ENCODE measurements around the gene ANKRD10.

DNA sequence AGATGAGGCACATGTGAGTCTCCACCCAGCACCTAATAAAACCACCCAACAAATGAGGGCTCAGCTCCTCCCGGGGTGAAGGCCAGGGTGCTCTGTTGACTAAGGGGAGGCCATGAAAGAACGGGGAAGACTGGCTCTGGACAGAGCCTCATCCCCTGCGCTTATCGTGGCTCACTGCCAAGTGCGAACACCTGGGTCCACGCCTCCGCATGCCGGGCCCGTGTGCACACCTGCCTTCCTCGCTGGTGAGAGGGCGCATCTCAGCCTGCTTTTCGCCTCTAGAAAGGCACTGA, 39.6 kb downstream of the COL4A2 start:
- RRBS, 2 experiments, result no CpG with 5 or more reads among the region's 12 CpGs

DNA sequence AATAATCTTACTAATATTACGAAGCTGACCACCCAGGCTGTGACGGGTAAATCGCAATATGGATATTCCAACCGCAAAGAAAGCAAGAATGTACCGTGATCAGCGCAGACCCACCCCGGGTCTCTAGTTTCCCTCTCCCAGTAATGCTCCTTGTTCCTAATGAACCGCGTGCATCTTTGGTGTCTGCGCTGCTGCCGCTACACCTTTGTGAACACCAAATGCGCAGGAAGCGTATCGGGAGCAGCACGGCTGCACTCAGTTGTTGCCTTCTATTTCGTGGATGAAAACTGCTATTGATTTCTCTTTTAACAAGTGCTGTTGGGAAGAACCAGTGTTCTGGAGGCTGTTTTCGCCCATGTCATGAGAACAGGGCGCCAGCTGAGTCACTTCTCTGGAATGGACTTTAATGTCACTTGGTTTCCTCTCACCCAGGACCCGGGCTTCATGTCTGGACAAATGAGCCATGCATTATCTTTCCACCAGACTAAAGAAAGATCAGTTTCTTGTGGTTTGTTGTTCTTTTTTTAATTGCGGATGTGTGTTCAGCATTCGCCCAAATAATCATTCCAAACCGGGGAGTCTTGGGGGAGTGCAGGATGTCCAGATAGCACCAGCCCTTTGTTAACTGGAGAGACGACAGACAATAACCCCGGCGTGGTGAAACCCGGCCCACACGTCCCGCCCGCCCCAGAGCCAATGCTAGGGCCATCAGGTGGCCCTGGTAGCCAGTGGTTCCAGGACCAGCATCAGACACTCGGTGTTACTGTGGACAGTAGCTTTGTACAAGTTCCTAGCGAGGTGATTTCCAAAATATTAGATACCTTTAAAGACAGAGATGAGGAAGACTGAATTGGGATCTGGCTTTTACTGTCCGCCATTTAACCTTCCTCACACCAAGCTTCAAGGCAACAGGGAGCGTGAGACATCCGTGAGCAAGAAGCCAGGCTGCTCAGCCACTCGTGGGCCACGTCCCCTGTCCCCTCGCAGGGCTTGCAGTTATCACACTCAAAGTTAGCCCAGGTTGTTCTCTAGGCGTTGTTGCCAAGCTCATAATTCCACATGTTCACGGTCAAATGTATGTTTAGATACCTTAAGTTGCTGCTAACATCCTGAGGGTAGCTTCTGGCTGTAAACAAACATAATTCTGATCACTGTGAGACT, 102.6 kb downstream of the COL4A2 start:
- RRBS, 2 experiments, result 23 to 25% methylated on average over 3 of the region's 39 CpGs

DNA sequence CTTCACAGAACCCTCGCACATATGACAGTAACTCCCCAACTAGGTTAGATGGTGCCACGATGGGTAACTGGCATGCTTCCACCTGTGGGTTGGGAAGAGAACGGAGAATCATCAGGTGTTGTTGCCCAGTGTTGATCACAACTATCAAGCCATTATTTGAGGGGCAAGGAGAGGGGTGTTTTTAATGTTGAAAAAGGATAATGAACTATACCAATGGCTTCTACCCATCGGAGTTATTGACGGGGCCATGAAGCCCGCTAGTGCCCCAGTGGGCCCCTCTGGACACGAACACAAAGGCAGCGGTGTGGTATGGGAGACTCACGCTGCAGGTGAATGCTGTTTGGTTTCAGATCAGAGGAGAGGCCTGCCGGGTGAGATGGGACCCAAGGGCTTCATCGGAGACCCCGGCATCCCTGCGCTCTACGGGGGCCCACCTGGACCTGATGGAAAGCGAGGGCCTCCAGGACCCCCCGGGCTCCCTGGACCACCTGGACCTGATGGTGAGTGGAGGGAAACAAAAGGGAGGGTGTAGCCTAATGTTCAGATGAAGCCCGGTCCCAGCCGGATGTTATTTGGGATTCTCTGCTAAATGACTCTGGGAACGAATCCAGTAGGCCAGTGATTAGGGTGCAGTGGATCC, 111.4 kb downstream of the RAB20 start:
- RRBS, 2 experiments, result 84 to 93% methylated on average over 6 of the region's 19 CpGs

GRCh38 chr13:110455917-110456543, 105.5 kb downstream of the RAB20 start:
- RRBS, 2 experiments, result no CpG with 5 or more reads among the region's 11 CpGs

- RRBS, 2 experiments, result no CpG with 5 or more reads among the region's 12 CpGs
Measured at GRCh38 chr13:110507103-110507726, 54.3 kb downstream of the RAB20 start.

DNA sequence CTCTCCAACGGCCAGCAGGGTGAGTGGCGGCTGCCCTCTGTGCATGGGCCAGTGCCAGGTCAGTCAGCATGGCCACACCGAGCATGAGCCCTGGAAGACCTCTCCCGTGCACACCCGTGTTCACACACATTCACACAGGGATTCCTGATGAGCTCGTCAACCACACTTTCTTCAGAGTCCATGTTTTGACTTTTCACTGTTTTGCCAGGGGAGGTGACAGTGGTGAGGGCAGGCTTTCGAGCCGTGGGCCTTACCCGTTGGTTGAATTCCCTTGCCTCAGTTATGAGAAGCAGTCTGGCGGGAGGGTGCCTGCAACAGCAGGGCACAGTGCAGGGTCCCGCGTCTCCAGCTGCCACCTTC, 20.2 kb downstream of the NAXD start:
- RRBS, 2 experiments, result no CpG with 5 or more reads among the region's 12 CpGs

- RRBS, 2 experiments, result no CpG with 5 or more reads among the region's 25 CpGs
Measured at GRCh38 chr13:110676533-110677384, 29.2 kb downstream of the CARS2 start.

DNA sequence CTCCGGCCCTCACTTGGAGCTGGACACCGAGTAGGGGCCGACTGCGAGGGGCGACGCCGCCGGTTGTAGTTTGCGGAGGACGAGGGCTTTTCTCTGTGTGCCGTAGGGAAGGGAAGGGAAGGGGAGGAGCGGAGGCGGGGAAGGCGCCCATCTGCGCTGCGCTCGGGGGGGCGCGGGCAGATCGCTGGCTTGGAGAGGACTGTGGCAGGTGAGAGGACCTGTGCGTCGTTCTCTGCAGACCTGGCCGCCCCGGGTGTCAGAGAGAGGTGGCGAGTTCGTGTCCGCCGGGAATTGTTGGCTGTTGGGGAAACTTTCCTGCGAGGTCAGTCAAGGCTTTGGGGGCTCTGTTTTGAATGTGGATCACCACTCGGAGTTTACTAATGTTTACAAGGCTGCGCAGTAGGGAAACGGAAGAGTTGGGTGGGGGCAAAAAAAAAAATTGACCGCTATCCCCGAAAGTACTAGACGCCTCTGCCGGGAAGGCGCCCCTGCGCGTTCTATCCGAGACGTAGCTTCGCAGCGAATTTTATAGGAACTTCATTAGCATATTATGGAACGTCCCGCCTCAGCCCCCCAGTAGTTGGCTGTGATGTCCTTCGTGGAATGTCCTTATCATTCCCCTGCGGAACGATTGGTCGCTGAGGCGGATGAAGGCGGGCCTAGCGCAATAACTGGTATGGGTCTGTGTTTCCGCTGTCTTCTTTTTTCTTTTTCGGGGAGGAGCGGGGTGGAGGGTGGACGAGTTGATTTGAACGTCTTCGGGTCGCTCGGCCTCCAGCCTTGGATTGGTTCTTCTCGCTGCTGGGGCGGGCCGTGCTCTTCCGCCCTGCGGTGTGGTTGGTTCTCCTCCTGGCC, 1.6 kb downstream of the ING1 start:
- RRBS, 2 experiments, result 1 to 2% methylated on average over 8 of the region's 65 CpGs

- RRBS, 2 experiments, result 35 to 56% methylated on average over 4 of the region's 30 CpGs
Measured at GRCh38 chr13:110869110-110869909, 45.6 kb downstream of the ANKRD10 start.

DNA sequence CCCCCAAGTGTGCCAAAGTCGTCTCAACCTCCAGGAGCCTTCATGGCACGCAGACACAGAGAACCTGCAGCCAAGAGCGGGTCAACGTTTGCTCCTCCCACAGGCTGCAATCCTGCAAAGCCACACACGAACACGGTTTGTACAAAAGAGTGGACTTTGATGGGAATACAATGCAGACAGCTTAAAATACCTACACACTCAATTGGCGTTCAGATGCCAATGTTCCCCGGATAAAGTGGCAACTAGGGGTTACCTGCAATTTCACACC, 29.3 kb downstream of the ANKRD10 start:
- RRBS, 2 experiments, result no CpG with 5 or more reads among the region's 8 CpGs

GRCh38 chr13:110890092-110890441, 24.8 kb downstream of the ANKRD10 start:
- RRBS, 2 experiments, result no CpG with 5 or more reads among the region's 3 CpGs

- RRBS, 2 experiments, result no CpG with 5 or more reads among the region's 9 CpGs
Measured at GRCh38 chr13:110896807-110898258, 17.5 kb downstream of the ANKRD10 start.

DNA sequence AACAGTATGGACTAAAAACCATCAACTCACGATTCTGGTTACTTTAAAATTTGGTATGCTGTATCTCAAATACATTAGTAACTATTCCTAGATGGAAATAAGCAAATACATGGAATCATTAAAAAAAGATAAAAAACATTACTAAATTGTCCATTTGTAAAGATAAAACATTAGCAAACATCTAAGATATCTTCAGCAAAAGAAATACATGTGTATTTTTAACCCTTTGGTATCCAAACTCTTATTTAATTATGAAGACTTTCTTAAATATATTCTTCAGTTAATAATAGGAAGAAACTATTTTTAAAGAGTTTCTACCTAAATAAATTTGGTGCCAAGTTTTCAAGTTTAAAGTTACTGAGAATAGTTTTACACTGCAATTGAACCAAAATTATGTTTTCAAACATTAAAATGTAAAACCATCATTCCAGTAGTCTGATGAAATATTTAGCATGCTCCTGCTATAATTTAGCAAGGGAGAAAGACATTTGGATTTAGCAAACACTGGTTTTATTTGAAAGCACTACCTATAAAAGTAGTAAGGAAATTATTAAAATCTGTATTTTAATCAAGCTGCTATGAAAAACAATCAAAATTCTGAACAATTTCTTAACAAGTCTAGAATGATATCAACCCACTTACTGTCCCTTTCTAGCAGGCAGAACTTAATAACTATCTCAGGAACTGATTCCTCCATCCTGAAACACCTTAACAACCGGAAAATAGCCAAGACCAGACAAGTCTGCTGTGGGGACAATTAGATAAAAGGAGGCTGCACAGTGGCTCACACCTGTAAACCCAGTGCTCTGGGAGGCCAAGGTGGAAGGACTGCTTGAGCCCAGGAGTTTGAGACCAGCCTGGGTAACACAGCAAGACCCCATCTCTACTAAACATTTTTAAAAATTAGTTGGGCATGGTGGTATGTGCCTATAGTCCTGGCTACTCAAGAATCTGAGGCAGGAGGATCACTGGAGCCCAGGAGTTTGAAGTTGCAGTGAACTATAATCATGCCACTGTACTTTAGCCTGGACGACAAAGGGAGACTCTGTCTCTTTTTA, 13.5 kb downstream of the ANKRD10 start:
- RRBS, 2 experiments, result no CpG with 5 or more reads among the region's 3 CpGs

GRCh38 chr13:110914064-110915082, at the start of gene ANKRD10:
TSS of gene ANKRD10 (minus strand) at chr13:110915069.
- RRBS, 2 experiments, result 1 to 2% methylated on average over 64 to 69 of the region's 137 CpGs

DNA sequence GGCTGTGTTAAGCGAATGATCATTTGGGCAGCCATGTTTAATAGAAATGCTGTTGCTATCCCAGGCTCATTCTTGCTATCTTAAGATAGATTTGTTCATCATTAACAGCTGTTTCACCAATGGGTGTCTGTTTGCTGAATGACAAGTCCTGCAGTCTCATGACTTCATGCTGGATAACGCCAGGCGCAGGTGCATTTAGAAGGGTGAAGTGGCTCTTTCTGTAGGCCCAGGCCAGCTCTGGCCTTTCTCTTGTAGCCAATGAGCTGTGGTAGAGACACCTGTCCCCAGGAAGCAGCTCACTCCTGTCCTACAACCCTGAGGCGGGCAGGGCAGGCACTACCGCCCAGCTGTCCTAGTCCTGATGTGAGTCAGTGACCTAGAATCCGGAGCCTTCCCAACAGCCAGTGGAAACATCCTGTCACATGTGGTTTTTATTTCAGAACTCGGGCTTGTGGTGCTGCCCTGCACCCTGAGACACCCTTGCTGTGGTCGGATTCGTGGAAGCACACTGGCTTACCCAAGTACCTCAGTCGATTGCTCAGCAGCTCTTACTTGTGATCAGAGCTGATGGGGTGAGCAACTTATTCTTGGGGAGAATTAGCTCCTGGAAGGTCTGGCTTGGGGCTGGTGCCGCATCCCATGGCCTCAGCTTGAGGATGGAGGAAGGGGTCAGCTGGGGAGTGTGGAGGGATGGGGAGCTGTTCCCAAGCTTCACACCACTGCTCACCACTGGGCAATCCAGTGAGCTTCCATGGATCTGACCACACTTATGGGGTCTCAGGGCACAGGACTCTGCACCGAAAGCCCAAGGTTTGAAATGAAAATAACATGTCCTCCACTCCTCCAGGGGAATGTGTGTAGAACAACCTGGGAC, 83.6 kb upstream of the ARHGEF7 start:
- RRBS, 2 experiments, result no CpG with 5 or more reads among the region's 12 CpGs

DNA sequence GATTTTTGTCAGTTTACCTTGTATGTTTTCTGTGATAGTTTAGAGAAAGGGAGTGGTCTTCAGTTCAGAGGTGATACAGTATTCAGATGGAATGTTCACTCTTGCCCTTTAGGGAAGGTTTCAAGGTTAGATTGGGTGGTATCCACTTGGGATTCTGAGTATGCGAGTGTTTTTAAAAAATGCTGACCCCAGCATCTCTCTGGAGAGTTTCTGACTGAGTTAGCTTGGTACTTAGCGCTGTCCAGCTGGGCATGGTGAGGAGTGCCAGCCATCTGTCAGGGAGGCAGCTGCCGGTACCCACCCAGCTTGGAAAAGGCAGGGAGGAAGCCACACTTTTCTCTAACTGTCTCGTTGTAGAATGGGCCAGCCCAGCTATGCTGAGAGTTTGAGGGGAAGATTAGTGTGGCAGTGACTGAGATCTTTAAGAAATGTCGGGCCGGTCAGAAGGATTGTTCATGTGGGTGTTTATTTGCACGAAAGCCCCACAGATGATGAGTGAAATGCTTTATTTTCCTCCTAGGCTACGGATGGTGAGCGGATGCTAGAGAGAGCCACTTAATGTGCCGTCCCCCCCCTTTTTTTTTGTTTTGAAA, 63.4 kb downstream of the ARHGEF7 start:
- RRBS, 2 experiments, result no CpG with 5 or more reads among the region's 10 CpGs

- RRBS, 2 experiments, result no CpG with 5 or more reads among the region's 6 CpGs
Measured at GRCh38 chr13:111184100-111184289, 68.9 kb downstream of the ARHGEF7 start.

DNA sequence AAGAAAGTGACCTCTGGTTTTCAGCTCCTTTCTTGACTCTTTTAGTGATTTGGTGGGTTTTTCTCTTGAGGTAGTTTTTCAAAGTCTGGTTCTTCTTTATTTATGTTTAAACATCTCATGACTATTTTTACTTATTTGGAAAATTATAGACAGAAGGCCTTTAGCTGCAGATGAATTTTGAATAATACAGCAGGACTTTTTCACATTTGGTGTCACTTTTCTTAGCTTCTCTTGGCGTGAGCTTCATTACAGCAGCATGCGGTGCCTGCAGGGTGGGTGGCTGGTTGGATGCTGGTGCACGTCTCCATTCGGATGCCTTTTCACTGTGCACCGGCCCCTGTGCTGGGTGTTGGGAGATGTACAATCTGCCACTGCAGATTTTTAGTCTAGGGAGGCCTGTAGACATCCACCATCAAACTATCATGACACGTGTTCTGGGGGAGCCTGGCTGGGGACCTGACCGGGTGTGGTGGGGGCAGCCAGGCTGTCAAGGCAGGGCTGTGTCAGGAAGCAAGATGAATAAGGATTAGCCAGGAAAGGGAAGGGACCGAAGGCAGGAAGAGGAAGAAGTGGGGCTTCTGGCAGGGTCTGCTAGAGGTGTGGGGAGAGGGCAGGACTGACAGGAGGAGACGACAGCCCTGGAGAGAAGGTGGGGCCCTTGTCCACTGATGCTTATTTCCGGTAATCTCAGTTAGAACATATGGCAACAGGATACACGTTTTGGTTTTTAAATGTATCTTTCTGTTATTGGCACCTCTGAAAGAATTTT, 88.7 kb downstream of the ARHGEF7 start:
- RRBS, 2 experiments, result no CpG with 5 or more reads among the region's 11 CpGs

DNA sequence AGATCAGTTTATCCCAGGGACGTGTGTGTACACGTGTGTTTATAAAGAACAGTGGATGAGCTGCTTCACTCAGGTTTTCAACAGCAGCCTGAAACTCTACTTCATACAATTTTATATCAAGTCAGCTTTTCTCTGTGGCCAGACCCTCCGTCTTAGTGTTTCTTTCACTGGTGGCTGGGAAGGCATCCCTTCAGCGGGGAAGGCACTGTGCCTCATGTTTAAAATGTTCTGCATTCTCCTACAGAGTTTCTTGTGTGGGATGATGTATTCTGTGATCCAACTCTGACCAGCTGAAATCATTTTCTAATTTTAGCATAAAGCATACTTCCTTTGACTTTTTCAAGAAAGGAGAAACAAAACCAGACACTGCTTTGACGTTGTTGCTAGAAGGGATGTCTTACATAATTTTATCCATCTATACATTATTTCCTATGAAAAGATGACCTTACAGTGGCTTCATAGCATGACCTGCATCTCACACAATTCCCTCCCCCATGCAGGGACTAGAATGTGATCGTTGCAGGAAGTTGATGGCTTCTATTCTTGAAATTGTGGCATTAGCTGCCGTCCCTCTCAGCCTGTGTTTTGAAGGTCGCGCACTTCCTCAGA, 38.7 kb upstream of the TEX29 start:
- RRBS, 2 experiments, result no CpG with 5 or more reads among the region's 9 CpGs

DNA sequence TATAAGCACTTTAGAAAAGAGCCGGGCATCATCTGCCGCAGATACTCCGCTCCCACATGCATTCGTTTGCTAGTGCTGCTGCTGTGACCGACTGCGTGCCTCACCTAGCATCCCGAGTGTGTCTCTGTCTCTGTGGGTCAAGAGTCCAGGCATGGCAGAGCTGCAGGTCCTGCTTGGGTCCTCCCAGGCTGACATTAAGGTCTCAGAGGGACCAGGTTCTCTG, 7.9 kb upstream of the TEX29 start:
- RRBS, 2 experiments, result no CpG with 5 or more reads among the region's 7 CpGs